SJSA1 (cell line): ENCODE measurements around a stretch of chr15.

GRCh38 chr15:96491709-96492529 is 161.4 kb downstream of the NR2F2 start:
- RAMPAGE, long total RNA, result no peak

GRCh38 chr15:97295680-97296557 is 664.6 kb upstream of the ARRDC4 start:
- RAMPAGE, long total RNA, result no peak

GRCh38 chr15:98016859-98017394 is 56.4 kb downstream of the ARRDC4 start:
- RAMPAGE, long total RNA, result no peak

GRCh38 chr15:98674354-98674865 is 26.1 kb downstream of the IGF1R start:
- RAMPAGE, long total RNA, result no peak

DNA sequence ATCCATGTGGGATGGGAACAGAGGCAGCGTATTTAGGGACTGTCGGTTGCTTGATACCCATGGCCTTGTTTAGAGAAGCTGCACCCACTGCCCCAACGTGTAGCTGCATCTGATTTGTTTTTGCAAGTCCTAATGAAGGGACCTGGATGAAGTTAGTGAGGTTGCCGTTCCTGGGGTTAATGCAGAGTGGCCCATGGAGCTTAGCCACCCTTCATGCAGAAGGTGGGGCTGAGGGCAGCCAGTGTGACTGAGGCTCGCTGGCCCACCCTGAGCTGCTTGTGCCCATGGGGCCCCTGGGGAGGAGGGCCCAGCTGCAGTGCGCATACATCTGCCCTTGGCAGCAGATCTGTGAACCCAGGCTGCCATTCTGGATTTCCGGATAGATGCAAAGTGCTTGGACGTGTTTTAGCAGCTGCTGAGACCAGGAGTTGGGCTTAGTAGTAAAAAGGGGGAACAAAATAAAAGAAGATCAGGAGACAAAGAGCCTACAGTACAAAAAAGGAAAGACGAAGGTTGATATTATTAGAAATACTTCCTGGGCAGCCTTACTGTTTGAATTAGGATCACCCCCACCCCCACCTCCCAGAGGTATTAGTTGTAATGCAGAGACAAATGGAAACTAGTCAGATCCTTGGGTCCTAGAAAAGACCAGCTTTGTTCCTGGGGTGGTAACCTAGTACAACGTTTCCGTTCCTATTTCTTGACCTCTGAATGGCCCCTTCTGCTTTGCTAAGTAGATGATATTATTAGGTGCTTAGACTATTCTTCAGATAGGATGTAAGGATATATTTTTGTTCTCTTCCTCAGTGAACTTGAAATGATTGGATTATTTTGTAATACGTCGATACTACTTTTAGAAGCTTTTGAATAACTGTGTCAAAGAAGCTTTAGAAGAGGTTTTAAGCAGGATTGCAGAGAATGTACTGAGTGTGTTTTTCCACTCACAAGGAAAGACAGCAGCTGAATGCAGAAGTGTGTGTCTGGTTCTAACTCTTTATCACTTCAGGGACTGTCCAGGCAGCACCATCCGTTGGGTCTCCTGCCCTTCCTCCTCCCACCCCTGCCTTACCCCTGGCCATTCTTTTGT is 70.3 kb downstream of the IGF1R start:
- RAMPAGE, long total RNA, result no peak

DNA sequence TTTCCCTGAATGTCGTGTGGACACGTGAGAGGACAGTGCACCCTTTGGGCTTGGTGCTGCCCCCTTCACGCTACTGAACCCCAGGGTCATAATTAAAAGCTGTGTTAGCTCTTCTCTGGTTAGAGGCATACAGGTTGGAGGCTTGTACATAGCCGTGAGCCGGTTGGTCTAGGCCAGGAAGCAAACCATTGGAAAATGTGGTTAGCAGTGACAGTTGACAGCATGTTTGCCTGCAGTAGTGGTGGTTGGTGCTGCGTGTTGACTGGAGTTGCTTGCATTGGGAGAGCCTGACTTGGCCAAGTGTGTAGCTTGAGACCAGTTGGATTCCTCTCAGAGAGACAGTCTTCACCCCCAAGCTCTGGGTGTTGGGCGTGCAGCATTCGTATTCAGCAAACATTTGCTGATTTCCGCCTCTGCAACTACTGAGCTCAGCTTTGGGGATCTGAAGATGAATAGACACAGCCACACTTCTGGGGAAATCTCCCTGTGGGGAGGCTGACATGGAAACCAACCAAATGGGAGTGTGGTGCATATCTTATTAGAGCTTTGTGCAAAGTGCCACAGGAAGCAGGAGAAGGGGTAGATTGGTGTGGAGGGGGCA is 83.4 kb downstream of the IGF1R start:
- RAMPAGE, long total RNA, result no peak

DNA sequence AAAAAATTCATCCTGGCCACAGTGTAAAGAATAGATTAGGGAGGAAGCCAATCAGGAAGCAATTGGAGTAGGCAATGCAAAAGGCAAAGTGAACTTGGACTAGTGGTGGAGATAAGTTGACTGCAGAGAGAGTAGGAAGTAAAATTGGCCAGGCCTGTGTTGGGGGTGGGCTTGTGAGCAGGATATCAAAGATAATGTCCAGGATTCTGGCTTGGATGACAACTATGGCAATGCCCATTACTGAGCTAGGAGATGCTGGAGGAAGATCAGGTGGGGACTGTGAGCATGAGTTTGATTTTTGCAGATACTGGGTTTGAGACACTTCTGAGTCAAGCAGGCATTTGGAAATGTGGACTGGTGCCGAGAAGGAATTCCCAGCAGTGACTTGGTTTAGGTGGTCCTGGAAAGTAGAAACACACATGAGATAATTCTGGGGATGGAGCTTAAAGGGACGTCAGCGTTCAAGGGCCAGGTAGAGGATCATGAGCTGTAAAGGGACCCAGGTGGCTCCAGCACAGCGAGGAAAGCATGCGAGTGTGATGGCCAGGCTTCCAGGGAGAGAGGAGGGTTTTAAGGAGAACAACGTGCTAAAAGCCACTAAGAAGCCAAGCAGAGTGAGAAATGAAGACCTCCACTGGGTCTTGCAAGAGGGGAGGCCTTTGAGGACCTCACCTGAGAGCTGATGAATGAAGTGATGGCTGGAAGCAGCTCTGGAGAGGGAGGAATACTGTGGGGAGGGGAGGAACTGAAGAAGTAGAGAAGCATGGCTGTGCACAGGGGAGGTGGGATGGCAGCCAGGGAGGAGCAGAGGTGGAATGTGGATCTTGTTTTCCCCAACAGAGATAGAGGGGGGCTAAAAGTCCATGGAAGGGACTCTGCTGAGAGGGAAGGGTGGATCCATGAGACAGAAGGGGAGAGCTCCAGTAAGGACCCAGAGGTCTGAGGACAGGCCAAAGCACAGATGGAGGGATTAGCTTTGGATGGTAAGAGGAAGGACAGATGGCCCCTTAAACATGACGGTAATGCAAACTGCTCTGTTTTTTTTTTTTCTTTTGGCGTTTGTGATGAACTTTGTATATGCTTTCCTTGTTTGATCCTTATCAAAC is 95.7 kb downstream of the IGF1R start:
- RAMPAGE, long total RNA, result no peak

- RAMPAGE, long total RNA, result no peak
Observed at GRCh38 chr15:98785502-98786695, 137.6 kb downstream of the IGF1R start.

DNA sequence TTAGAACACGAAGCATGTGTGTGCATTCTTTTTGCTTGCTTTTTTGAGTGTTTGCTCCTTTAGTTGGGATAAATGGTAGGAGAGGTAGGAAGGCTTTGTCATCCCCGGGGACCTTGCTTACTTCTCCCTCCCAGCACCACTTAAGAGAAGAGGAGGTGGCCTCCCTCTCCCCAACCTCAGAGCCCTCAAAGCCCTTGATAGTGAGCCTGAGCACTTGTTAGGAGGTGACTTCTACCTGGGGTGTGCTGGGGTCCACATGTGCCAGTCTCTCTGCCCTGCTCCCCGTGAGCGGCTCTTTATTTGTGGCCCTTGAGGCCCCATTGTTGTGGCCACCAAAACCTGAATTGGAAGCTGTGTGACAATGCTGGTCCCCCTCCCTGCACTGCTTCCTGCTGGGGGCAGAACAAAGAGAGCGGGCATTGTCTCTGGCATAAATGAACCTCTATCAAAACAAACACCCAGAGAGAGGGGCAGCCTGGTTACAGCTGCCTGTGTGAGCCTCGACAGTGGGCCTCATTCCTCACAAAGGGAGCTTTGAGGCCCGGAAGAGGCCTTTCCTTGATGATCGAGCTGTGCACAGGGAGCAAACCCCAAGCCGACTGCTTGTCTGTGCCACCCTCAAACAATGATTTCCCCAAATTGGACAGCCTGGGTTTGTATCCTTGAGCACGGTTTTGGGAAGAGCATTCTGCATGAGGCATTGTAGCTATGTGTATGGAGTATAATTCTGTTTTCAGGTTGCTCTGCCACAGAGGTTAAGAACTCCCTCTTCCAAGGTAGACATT is 152.8 kb downstream of the IGF1R start:
- RAMPAGE, long total RNA, result no peak

DNA sequence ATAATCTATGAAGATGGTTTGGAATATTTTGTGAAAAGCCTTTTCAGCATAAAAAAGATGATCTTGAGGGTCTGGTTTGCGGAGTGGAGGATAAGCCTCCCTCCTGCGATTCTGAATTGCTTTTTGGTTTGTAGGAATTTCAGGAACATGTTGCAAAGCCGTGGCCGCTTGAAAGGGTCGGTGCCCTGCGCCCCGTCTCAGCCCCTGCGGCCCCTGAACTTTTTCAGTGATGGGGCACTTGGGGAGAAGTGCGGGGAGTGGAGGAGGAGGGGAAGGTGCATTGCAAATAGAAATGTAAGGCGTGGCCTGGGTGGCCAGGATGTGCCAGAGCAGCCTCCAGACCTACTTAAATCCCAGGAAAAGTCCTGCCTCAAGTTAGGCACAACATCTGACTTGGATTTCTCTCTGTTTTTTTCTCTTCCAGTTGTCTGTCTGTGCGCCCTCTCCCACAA is 154.0 kb downstream of the PGPEP1L start:
- RAMPAGE, long total RNA, result no peak

DNA sequence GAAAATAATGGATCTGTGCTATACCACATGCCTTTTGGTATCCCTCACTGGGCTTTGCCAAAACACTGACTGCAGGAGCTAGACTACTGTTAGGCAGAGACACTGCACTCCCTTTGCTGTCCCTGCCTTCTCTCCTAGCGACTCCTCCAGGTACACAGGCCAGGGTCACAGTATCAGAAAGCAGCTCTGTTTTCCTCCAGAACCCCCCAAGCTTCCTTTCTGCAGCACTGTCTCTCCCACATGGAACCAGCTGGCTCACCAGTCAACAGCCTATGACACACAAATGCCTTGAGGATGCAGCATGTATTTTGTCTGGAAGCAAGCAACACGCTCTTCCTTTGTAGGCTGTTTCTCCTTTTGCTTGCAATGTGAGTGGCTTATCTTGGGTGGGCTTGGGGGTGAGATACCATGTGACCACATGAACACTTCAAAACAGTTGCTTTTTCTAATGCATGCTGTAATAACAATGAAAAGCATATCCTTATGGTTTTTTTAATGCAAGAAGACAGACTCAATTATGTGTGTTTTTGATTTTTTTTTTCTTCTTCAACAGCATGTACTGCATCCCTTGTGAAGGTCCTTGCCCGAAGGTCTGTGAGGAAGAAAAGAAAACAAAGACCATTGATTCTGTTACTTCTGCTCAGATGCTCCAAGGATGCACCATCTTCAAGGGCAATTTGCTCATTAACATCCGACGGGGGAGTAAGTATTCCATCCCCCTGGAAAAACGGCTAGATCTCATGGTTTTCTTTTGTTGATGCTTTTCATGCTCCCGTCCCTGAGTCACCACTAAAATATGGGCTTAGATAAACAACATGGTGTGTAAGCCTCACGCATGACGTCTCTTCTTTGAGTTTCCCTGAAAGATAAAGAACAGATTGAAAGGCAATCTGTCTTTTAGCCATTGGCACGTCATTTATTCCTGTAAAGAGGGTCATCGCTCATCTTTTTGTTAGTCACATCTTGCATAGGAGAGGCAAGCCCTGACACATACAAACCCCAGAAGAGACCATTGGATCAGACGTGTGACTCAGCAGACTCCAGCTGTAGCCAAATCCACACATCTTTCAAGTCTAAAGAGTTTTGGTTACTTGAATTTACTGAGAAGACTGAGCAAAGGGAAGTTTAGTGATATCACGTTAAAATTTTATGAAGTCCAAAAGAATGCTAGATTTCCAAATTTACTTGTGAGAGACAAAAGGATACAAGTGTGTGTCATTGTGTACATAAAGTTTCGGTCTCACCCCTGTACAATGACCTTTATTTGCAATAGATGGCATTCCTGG is 110.9 kb downstream of the PGPEP1L start:
- RAMPAGE, long total RNA, result no peak

DNA sequence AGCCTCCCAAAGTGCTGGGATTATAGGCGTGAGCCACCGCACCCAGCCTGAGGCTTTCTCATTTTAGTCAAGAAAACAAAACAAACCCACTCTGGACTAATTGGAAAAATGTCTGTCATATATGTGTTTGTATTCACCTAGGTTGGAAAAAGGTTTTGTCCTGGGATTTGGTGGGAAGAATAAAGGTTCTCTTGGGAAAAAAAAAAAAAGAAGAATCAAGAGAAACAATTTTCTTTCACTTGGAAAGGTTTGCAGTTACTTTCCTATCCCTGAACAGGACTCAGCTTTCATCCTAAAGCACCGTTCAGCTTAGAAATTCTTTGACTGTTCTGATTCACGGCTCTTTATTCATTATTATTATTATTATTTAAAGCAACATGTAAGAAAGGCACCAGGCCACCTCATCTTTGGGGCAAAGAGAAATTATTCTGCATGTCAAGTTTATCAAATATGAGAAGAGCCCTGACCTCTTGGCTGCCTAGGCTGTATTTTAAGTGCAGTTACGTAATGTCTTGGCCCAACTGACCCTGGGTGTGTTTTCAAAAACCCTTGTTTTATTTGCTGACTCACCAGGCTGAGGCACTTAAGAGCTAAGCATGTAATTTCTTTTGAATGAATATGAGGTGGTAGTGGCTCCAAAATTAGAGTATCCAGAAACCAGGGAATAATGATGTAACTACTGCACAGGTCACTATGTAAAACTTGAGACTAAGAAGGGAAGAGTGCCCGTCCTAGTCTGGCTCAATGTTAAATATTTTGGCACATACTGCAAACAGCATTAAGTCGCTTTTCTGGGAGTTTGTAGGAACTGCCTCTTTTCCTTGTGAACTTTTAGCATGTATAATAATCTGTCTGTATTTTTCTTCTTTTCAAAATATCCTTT is 24.4 kb downstream of the PGPEP1L start:
- RAMPAGE, long total RNA, result no peak

DNA sequence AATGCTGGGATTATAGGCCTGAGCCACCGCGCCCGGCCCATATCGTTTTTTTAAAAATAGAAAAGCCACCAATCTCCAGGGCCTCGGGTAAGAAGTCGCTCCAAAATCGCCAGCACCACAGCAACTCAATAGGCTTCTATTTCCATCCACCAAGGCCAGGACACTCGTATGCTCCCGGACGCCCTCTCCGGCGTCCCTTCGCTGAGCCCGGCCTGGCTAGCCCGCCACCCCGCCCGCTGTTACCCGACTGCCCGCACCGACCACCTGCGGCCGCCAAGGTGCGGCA is 277 bp upstream of the SYNM start:
- RAMPAGE, long total RNA, result no peak

DNA sequence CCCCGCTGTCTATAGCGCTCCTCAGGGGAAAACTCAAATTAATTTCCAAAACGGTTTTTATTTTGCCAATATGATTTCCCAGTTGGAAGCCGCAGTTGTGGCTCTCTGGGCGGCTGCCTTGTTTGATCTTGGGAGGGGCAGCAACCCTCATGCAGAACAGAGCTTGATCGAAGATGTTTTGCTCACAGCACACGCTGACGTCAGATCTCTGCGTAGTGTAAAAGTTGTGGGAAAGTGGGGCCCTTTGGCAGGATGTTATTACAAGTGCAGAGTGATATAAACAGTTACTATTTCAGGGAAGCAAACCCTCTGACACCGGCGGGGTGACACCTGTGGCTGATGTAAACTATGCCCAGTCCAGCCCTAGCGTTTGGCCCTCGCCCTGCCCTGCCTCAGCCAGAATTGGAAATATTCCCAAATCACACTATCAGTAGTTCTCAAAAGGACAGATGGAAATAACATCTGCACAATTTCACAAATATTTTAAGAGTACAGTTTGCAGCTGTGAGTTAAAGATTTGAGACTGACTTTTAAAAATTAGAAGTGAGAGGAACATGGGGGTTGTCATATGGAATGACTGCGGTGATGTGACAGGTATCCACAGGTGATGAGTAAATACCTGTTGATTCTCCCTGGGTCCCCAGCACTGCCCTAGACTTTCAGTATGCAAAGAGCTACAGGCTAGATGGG is 1.7 kb downstream of the SYNM start:
- RAMPAGE, long total RNA, result no peak

- RAMPAGE, long total RNA, result no peak
Observed at GRCh38 chr15:99110510-99111388, 5.9 kb downstream of the SYNM start.

- RAMPAGE, long total RNA, result no peak
Observed at GRCh38 chr15:99132081-99133272, 27.6 kb downstream of the SYNM start.

DNA sequence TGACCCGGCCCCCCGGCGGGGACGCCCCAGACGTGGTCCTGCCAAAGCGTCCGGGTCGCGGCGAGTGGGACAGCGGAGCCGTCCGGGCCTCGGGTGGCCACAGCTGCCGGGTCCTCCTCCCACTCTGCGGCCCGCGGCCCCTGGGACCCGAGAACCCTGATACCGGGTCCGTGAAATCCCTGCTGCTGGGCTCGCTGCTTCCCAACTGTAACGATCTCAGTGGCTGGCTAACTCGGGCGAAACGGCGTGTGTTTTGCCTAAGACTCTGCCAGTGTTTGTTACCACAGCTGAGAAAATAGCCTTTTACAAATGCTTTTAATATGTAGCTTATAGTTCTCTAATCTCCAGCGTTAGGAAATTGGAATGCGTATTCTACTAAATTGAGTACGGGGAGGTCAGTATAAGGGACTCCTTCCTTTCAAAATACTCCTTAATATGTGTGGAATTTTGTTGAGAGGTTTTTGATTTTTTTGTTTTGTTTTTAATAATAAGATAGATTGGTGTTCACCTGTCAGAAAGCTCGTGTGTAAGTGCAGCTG is 379 bp downstream of the LRRC28 start:
- RAMPAGE, long total RNA, result no peak

- RAMPAGE, long total RNA, result no peak
Observed at GRCh38 chr15:99507707-99508472, 57.9 kb upstream of the MEF2A start.

DNA sequence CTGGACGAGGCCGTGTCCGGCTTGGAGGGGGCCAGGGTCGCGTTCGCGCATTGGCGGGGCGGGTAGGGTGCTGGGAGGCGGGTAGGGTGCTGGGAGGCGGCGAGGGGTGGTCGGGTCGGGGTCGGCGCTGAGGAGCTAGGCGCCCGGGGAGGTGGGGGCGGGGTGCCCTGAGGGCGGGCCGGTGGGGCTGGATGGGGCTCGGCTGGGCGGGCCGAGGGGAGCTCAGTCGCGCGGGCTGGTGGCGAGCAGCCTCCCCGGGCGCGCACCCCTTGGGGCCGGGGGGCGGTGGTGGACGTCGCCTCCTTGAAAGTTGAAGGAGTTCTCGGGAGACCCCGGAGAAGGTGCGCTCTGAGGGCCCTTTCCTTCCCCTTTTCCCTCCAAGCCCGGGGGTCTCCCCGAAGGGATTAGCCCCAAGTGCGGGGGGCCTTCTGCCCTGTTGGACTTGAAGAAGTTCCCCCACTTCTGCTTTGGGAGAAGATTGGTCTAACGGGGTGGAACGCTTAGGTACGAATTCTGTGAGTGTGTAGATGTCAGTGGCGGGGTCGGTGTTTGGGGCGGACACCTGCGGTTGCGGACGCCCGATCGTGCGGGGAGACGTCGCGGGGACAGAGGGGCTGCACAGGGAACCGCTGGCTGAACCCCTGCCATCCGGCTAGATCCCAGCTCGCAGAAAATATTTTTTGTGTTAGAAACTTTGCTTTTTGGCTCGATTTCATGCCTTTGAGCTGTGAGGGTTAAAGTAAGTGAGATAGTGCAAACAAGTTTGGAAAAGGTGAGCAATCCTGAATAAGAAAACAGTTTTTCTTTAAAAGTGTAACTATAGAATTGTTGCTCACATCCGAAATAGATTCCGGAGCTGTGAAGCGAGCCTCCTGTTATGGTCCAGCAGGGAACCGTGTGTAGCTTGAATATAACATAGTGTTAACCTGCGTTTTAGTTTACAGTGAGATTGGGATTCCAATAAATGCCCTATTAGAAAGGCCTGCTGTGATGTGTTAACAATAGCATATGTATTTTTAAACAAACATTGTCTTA is 792 bp downstream of the MEF2A start:
- RAMPAGE, long total RNA, result no peak

DNA sequence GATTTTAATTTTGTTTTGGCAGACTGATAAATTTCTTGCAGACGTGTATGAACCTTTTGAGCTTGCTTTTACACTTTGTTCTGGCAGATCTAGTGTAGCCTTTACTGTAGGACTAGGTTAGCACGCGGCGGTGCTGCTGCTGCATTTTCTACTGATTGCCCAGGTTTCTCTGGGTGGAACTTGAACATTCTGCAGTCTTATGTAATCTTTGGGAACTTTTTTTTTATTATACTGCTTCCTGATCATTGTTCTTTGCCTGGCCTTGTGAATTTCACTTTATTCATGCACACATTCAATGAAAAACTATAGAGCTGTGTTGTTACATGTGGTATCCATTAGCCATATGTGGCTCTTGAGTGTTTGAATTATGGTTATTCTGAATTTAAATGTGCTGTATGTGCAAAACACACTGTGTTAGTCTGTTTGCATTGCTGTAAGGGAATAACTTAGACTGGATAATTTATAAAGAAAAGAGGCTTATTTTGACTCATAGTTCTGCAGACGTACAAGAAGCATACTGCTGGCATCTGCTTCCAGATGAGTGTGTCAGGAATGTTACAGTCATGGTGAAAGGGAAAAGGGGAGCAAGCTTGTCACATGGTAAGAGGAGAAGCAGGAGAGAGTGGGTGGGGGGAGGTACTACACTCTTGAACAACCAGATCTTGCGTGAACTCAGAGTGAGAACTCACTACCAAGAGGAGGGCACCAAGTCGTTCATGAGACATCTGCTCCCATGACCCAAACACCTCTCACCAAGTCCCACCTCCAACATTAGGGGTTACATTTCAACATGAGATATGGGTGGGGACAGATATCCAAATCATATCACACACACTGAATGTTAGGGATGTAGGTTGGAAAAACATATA is 26.5 kb downstream of the MEF2A start:
- RAMPAGE, long total RNA, result no peak